Prostate gland (tissue), 2 donors: ENCODE data around the genes UBR2, MEA1 and MRPL2.

DNA sequence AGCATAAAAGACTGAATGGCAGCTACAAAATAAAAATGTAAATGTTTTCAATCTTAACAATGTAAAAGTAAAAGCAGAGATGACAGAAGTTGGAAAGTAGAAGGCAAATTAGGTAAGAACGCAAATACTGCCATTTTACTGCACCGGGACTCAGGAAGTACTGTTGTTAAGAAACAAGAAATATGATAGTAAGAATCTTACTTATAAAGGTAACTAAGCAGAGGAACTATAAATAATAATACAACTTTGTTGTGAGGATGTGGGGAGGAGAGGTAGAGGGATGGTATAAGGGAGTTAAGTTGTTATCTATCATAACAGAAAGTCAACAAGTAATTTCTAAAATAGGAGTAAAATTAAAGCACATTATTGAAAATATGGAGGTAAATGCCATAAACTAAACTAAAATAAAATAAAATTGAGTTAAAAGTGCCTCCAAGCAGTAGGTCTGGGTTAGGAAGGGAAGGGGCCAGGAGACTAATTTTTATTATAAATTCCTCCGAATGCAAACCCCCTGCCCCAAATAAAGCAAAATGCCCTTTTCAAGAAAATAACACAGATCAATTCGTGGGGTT, 104.4 kb upstream of the MRPS10 start:
- PRO-cap, result no peak
- RAMPAGE, long total RNA, 2 experiments, result no peak in any of the 2 experiments

GRCh38 chr6:42453039-42453414, 1.3 kb upstream of the TRERF1 start:
- PRO-cap, result bidirectional peak, plus-strand start at chr6:42453286, minus-strand start at chr6:42453160
- RAMPAGE, long total RNA, 2 experiments, result no peak in any of the 2 experiments

DNA sequence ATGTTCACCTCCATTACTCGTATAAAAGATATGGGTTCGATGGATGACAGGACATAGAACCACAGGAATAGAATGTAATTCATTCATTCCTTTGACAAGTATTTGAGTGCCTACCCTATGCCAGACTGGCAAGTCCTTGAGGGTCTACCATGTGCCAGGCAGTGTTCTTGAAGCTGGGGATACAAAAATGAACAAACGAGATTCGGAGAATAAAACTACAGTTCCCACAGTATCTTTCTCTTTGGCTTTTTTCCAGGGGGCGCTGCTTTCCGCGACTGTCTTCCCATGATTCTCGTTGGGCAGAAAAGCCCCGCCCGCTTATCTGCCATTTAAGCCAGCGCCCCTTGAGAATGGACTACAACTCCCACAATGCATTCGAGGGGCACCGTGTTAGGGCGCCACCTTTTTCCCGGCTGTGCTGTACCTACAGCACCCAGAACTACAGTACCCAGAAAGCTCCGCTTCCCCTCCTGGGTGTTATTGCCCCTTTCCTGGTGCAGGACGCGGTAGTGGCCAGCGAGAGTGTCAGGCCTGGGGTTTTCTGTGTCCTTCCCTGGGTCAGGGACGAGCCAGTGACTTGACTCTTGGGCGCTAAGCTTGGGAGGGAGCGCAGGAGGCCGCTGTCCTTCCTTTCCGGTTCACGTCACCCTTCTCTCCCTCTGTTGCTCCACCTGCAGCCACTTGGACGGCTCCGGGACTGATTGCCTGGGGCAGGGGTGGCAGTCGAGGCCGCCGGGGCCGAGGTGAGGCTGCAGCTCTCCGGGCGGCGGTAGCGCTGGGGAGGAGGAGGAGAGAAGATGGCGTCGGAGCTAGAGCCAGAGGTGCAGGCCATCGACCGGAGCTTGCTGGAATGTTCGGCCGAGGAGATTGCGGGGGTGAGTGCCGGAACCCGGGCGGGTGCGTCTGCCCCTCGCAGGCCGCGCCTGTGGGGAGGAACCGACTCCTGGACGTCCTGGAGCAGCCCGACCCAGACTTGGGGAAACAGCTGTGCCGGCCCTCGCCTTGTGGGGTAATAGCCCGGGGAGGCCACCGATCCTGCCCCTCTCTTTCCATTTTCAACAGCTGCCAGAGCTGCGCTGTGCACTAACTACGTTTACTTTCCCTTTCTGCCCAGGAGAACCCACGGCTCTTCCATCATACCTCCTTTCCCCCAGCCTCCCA, at the start of gene UBR2:
TSS of gene UBR2 (plus strand) at position 507 of the 1,161 bp plus-strand sequence.
- PRO-cap, result bidirectional peak, plus-strand start at position 436 of the sequence, minus-strand start at position 294 of the sequence; unidirectional peak, plus-strand start at position 726 of the sequence; bidirectional peak, plus-strand start at position 915 of the sequence, minus-strand start at position 841 of the sequence; bidirectional peak, plus-strand start at position 1,096 of the sequence, minus-strand start at position 1,060 of the sequence
- RAMPAGE, long total RNA, 2 experiments, result start-site peak on the plus strand in 2 of 2 experiments, centred at positions 508 to 663 of the sequence, 19 to 125 reads per replicate

DNA sequence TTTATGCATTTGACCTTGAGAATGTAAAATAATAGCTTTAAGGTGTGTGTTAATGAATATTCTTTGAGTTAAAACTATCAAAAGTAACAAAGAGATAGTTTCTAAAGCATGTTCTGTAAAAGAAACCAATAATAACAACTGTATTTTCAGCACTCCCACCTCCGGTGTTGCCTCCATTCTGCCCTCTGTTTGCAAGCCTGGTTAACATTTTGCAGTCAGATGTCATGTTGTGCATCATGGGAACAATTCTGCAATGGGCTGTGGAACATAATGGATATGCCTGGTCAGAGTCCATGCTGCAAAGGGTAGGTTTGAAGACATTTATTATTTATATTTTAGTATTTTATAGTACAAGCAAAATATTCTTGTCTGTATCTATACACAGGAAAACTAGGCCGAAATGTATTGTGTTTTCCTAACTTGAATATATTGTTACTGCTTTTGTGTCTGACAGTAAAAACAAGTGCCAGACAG, 70.0 kb downstream of the PRPH2 start:
- PRO-cap, result no peak
- RAMPAGE, long total RNA, 2 experiments, result no peak in any of the 2 experiments

- PRO-cap, result no peak
- RAMPAGE, long total RNA, 2 experiments, result no peak in any of the 2 experiments
Observed at GRCh38 chr6:42657870-42658566, 64.4 kb downstream of the PRPH2 start.

DNA sequence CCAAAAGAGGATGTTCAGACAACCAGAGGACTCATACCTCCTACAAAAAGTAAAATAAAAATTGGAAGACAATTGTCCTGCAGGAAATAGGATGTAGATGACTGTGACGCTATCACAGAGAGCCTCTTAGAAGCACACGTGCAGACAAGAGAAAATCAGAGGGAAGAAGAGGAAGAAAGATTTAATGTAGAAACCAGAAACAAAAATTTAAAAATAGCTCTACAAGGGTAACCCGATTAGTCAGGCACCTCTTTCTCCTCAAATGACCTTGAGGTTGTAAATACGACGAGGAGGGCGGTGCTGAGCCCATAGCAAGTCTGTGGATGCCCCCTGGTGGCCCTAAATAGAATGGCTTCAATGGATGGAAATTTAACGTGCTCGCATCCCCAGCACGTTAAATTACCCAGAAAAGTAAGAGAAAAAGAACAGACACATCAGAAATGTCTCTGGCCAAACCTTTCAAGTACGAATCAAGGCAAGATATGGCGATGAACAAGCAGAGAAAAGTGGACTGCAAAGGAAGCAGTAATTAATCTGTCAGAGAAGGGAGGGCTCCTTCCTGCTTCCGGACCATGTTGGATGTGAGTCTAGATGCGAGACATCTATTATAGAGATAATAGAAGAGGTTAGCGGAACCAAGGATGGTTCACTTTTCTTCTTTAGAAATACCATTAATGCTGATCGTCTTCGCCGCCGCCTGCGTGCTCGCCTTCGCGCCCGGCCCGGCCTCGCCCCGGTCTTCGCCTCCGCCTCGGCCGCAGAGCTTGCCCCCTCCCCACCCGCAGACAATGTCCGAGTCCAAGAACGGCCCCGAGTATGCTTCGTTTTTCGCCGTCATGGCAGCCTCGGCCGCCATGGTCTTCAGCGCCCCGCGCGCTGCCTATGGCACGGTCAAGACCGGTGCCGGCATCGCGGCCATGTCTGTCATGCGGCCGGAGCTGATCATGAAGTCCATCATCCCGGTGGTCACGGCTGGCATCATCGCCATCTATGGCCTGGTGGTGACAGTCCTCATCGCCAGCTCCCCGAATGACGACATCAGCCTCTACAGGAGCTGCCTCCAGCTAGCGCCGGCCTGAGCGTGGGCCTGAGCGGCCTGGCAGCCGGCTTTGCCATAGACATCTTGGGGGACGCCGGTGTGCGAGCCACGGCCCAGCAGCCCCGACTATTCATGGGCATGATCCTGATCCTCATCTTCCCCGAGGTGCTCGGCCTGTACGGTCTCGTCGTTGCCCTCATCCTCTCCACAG, 4.5 kb upstream of the PRPH2 start:
- PRO-cap, result unidirectional peak, plus-strand start at position 346 of the sequence; unidirectional peak, plus-strand start at position 616 of the sequence
- RAMPAGE, long total RNA, 2 experiments, result no peak in any of the 2 experiments

GRCh38 chr6:42774688-42775682, 6.9 kb upstream of the BICRAL start:
- PRO-cap, result no peak
- RAMPAGE, long total RNA, 2 experiments, result no peak in any of the 2 experiments

GRCh38 chr6:42783280-42784277, 1.7 kb downstream of the BICRAL start:
- PRO-cap, result bidirectional peak, plus-strand start at chr6:42783523, minus-strand start at chr6:42783414; bidirectional peak, plus-strand start at chr6:42783814, minus-strand start at chr6:42783861
- RAMPAGE, long total RNA, 2 experiments, result no peak in any of the 2 experiments

DNA sequence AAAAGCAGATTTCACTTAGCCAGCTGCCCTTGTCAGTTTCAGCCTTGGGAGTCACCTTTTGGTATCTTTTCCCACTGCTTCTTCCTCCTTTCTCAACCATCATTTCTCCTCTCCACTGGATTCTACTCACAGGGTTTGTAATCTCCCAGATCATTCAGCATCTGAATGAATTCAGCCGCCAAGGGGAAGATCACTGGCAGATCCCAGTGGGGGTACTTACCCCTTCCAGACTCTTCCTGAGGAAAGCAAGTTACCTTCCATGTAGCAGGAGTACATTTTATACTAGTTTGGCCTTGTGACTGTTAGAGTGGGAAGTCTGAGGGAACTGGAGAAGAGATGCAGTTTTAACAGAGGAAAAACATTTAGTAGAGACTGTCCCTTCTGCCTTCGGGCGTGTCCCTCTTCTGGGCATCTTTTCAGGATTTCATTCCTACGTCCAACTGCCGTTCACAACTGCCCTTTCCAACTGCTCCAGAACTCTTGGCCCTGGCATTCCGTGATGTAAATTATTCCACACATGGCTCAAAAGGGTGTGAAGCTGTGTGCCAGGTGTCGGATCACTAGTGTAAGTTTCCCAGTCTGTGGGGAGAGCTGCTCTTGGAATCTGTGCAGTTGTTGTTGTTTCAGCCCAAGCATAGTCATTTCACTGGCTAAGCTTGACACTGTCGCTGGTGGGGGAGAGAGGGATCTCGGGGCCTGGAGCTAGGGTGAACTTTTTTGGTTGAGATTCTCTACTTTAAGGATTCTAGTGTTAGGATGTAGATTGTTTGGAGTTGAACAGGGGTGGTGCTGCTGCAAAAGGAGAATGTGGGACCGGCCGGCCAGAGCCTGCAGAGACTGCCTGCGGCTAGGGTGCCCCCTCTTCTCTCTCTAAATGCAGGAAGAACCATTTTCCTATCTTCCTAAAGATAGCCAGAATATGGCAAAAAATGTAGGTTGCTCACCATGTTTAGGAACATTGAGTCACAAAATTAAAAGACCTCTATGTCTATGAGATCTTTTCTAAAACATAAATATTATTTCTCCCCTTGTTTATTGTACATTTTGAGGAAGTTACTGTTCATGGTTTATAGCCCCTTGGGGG, 39.1 kb downstream of the BICRAL start:
- PRO-cap, result no peak
- RAMPAGE, long total RNA, 2 experiments, result no peak in any of the 2 experiments

DNA sequence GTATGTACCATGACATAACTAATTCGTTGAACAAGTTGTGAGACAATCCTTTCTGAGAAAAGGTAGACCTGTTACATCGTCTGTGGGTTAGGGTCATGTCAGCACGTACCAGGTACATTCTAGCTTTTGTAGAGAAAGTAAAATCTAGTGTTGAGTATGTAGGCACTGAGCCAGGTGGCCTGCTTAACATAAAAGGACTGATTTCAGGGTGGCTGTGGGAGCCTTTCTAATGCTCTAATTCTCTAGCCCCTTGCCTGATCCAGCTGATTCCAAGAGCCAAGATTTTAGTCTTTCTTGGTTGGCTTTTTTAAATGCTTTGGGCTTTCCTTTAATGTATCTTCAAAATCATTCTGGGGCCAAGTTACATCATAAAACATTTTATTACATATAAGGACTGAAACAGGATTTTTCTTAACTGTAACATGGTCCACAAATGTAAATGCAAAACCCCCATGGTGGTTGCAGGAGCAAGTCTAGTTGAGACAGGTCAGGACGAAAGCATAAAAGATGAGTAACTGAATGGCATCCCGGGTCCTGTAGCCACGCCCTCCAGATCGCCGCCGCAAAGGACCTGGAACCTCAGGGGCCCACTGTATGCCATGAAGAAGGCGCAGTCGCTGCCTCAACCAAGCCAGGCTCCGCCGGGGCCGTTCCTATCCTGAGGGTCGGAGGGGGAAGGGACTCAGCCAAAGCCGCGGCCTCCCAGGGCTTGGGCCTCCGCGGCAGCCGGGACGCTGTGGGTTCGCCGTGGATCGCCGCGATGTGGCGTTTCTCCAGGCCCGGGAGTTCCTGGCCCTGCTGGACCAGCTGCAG, 511 bp downstream of the C6orf226 start:
- PRO-cap, result no peak
- RAMPAGE, long total RNA, 2 experiments, result no peak in any of the 2 experiments

GRCh38 chr6:42937631-42938574, 8.6 kb downstream of the CNPY3 start:
- PRO-cap, result no peak
- RAMPAGE, long total RNA, 2 experiments, result no peak in any of the 2 experiments

- PRO-cap, result no peak
- RAMPAGE, long total RNA, 2 experiments, result no peak in any of the 2 experiments
Observed at GRCh38 chr6:42961007-42961651, 575 bp downstream of the GNMT start.

DNA sequence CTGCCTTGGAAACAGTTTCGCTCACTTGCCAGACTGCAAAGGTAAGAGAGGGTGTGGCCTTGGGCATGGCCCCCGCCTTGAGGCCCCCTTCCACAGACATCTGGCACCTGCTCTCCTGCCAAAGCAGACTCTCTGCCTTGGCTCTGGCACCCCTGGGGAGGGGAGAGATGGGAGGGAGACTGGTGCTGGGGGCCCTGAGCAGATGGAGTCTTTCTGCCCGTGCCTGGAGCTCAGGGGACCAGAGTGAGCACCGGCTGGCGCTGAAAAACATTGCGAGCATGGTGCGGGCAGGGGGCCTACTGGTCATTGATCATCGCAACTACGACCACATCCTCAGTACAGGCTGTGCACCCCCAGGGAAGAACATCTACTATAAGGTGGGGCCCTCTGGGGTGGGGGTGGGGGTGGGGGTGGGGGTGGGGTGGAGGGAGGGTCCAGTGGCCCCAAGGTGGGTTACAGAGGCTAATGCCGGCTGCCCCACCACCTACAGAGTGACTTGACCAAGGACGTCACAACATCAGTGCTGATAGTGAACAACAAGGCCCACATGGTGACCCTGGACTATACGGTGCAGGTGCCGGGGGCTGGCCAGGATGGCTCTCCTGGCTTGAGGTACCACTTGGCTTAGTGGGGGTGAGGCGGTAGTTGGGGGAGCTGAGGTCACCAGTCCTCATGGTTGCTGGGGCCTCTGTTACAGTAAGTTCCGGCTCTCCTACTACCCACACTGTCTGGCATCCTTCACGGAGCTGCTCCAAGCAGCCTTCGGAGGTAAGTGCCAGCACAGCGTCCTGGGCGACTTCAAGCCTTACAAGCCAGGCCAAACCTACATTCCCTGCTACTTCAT, 2.5 kb downstream of the GNMT start:
- PRO-cap, result no peak
- RAMPAGE, long total RNA, 2 experiments, result no peak in any of the 2 experiments

GRCh38 chr6:43013014-43014024, at the start of gene MEA1:
TSS of gene MEA1 (minus strand) at chr6:43013946.
- PRO-cap, result bidirectional peak, plus-strand start at chr6:43014249, minus-strand start at chr6:43013919
- RAMPAGE, long total RNA, 2 experiments, result start-site peak on the minus strand in 2 of 2 experiments, at chr6:43013824-43013928 at its widest, 888 to 1,472 reads per replicate

- PRO-cap, result no peak
- RAMPAGE, long total RNA, 2 experiments, result no peak in any of the 2 experiments
Observed at GRCh38 chr6:43058331-43059005, 766 bp downstream of the MRPL2 start.

DNA sequence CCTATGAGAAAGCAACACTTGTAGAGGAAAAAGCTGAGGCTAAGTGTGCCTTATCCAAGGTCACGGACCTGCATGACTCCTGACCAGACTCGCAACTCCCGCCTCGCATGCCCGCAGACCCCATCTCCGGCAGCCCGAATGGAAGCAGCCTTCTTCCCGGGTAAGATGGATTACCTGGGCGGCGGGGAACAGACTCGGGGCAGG, 220 bp downstream of the MRPL2 start:
- PRO-cap, result no peak
- RAMPAGE, long total RNA, 2 experiments, result no peak in any of the 2 experiments

GRCh38 chr6:43059316-43059486, at the start of gene MRPL2:
TSS of gene MRPL2 (minus strand) at chr6:43059434.
- PRO-cap, result bidirectional peak, plus-strand start at chr6:43059631, minus-strand start at chr6:43059402
- RAMPAGE, long total RNA, 2 experiments, result start-site peak on the minus strand in 2 of 2 experiments, at chr6:43059387-43059442 at its widest, 85 to 391 reads per replicate

GRCh38 chr6:43060088-43060732, 779 bp downstream of the KLC4 start:
- PRO-cap, result unidirectional peak, minus-strand start at chr6:43060217
- RAMPAGE, long total RNA, 2 experiments, result no peak in any of the 2 experiments

- PRO-cap, result no peak
- RAMPAGE, long total RNA, 2 experiments, result no peak in any of the 2 experiments
Observed at GRCh38 chr6:43078046-43078734, 2.1 kb downstream of the PTK7 start.

DNA sequence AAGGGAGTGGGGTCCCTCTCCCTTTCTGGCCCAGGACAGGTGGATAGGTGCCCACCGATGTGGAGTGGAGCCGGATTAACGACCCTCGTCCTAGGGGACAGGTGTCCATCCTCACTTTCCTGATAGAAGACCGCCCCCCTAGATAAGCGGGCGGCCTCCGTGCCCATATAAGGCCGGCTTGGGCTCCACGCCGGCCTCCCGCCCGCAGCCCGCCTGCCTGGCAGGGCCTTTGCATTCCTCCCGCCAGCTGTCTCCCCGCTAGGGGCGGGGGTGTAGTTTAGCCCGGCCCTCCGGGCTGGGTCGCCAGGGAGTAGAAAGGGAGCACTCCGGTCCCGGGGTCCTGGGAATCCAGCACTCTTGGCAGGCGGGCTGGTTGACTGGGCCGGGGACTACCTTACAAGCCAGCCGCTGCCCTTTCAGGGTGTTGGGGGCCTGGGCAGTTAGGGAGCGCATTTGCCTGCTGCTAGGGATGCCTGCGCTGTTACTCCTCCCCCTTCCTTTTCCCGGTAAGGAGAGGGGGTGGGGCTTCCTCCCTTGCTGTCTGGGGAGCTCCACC, 3.2 kb downstream of the SRF start:
- PRO-cap, result bidirectional peak, plus-strand start at position 280 of the sequence, minus-strand start at position 219 of the sequence; bidirectional peak, plus-strand start outside the sequence, minus-strand start at position 508 of the sequence
- RAMPAGE, long total RNA, 2 experiments, result no peak in any of the 2 experiments